Melanocyte of skin (primary cell): ENCODE measurements around the gene JDP2.

GRCh38 chr14:74684480-74684919 is 28.4 kb downstream of the AREL1 start:
- CAGE, long polyA plus RNA, 2 experiments = no peak in any of the 2 experiments

- CAGE, long polyA plus RNA, 2 experiments = no peak in any of the 2 experiments
Observed at GRCh38 chr14:74890847-74891588, 9.3 kb downstream of the DLST start.

- CAGE, long polyA plus RNA, 2 experiments = no peak in any of the 2 experiments
Observed at GRCh38 chr14:74934695-74935244, 11.7 kb upstream of the RPS6KL1 start.

- CAGE, long polyA plus RNA, 2 experiments = no peak in any of the 2 experiments
Observed at GRCh38 chr14:74974046-74974793, 18.8 kb upstream of the PGF start.

GRCh38 chr14:75070165-75070817 is 850 bp downstream of the ZC2HC1C start:
- CAGE, long polyA plus RNA, 2 experiments = no peak in any of the 2 experiments

- CAGE, long polyA plus RNA, 2 experiments = no peak in any of the 2 experiments
Observed at GRCh38 chr14:75126435-75126874, 393 bp downstream of the NEK9 start.

DNA sequence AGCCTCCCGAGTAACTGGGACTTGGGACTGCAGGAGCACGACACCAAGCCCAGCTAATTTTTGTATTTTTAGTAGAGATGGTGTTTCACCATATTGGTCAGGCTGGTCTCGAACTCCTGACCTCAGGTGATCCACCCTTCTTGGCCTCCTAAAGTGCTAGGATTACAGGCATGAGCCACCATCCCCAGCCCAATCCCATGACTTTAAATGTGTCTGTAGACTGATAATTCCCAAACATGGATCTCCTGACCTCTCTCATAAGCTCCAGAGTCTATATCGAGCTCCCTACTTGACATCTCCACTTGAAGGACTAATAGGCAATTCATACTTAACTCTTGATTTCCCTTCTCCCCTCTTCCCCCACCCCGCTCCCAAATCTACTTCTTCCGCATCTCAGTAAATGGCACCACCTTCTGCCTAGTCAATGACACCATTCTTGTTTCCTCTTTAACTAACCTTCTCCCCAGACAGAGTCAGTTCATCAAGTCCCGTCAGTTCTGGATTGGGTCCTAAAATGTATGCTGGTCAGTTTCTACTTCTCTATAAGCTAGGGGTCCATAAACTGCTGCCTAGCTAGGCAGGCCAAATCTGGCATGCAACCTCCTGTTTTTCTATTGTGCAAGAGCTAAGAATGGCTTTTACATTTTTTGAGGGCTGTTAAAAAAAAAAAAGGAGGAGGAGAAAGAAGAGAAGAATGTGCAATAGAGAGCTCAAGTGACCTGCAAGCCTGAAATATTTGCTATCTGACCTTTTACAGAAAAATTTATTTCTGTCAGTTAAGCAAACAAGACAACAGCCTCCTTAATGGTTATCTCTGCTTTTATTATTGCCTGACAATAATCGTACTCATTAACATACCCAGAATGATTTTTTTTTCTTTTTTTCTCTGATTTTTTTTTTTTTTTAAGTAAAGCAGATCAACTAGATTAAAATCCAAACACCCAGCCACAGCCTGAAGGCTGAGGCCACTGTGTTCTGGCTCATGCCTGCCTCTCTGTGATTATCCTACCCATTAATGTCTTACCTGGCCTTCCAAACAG is 6.3 kb upstream of the TMED10 start:
- CAGE, long polyA plus RNA, 2 experiments = no peak in any of the 2 experiments

- CAGE, long polyA plus RNA, 2 experiments = no peak in any of the 2 experiments
Observed at GRCh38 chr14:75238964-75239658, 39.5 kb upstream of the FOS start.

GRCh38 chr14:75263839-75264457 is 14.7 kb upstream of the FOS start:
- CAGE, long polyA plus RNA, 2 experiments = no peak in any of the 2 experiments

- CAGE, long polyA plus RNA, 2 experiments = no peak in any of the 2 experiments
Observed at GRCh38 chr14:75276662-75277182, 1.9 kb upstream of the FOS start.

- CAGE, long polyA plus RNA, 2 experiments = no peak in any of the 2 experiments
Observed at GRCh38 chr14:75280373-75280759, 1.7 kb downstream of the FOS start.

DNA sequence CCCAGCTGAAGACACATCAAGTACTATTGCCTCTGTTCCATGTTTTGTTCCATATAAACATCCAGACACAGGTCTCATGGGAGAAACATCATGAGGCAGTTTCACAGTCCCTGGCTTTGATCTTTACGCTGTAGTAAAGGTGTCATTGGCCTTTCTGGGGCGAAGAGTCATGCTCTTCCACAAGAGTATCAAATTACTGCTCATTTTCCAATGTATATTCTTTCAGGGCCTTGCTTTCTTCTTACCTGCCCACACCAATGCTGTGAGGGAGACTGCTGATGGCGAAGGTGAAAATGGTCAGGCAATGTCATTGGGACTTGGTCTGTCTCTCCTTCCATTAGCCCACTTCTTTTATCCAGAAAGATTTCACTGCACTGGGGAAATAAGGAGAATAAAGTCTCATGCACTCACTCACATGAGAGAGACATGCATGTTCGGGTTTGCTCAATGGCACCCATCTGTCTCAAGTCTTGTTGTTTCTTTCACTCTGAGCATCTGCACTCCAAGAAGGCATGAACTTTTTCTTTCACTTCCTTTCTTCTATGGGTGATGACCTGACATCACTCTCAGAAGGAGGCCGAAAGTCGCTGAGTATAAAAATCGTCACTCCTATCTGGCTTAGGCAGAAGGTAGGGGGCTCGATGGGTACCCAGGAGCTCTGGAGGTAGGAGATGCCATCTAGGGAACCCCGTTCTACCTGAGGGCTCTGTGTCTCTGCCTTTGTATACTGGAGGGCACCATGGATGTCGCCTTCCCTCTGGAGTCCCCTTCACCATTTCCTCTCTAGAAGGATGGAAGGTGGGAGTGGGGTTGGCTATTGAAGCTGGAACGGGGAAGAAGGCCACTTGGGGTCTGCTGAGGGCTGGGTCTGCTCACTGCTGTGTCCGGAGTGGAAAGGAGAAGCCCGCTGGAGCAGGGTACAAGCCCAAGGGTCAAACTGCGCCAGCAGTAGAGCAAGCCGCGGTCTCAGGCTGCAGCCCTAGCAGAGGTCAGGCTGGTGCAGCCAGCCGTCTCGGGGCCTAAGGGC is 1.2 kb upstream of the JDP2 start:
- CAGE, long polyA plus RNA, 2 experiments = no peak in any of the 2 experiments

DNA sequence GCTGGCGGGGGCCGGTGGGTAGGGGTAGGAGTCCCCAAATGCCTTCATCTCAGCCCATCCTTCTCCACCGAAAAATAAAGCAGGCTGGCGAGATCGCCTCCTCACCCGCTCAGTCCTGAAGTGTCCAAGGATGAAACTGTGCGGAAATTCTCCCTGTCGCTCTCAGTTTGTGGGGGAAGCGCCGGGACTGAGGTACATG is 558 bp upstream of the JDP2 start:
- CAGE, long polyA plus RNA, 2 experiments = no peak in any of the 2 experiments

GRCh38 chr14:75427564-75428168 is at the start of gene JDP2:
Gene JDP2, plus strand, starts transcription at chr14:75428022.
- CAGE, long polyA plus RNA, 2 experiments = no peak in any of the 2 experiments

- CAGE, long polyA plus RNA, 2 experiments = no peak in any of the 2 experiments
Observed at GRCh38 chr14:75461217-75461883, 33.5 kb downstream of the JDP2 start.

- CAGE, long polyA plus RNA, 2 experiments = no peak in any of the 2 experiments
Observed at GRCh38 chr14:75469007-75469950, 41.5 kb downstream of the JDP2 start.

GRCh38 chr14:75559754-75560352 is 18.6 kb upstream of the FLVCR2 start:
- CAGE, long polyA plus RNA, 2 experiments = no peak in any of the 2 experiments

GRCh38 chr14:75614242-75614740 is 35.9 kb downstream of the FLVCR2 start:
- CAGE, long polyA plus RNA, 2 experiments = no peak in any of the 2 experiments

GRCh38 chr14:75627296-75627997 is 33.2 kb downstream of the ERG28 start:
- CAGE, long polyA plus RNA, 2 experiments = no peak in any of the 2 experiments

- CAGE, long polyA plus RNA, 2 experiments = no peak in any of the 2 experiments
Observed at GRCh38 chr14:75651293-75651940, 9.3 kb downstream of the ERG28 start.